RPMI7951 (cell line): ENCODE data around the genes GNRH2, ITPA and ATRN.

DNA sequence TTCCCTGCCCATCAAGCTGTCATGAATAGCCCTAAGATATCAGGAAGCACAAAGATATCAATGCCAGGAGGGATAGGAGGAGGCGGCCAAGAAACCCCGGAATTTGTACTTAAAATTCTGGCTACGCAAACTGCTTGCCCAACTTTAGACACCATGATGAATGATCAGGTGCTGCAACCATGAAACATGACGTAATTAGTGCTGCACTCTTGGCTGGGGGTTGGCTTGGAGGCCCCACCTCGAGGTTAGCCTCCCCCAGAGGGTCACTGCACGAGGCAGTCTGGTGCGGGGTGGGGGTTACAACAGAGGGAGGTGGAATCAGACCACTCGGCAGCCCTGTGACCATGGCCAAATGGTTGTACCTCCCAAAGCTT lies 8.9 kb downstream of the SIRPA start:
- RAMPAGE, long total RNA, result no peak

DNA sequence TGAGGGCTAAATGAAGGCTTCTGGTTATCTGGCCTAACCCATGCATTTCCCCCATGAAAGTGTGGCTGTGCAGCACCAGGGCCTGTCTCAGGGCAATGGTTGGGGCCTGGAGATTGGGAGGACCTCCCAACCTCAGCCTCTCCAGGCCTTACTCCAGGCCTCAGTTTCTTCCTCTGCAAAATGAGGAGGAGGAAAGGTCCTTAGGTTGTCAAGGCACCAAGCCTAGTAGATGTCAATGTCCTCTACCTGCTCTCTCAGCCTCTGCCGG lies 10.2 kb downstream of the SIRPA start:
- RAMPAGE, long total RNA, result no peak

- RAMPAGE, long total RNA, result no peak
Observed at GRCh38 chr20:1939539-1939910, 44.3 kb downstream of the SIRPA start.

DNA sequence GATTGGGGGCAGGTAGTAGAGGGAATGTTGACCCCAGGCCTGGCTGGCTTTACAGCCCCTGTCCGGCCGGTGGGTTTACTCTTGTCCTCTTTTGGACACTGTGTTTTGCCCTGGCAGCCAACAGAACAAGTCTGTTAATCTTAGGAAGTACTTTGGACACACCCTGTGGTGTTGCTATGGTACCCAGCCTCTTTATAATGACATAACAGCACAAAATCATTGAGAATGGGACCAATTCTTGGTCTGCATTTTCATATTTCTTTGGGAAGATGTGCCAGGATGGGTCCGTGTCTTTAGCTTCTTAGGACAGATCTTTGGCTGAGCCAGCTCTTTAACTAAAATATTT lies 8.2 kb downstream of the STK35 start:
- RAMPAGE, long total RNA, result no peak

DNA sequence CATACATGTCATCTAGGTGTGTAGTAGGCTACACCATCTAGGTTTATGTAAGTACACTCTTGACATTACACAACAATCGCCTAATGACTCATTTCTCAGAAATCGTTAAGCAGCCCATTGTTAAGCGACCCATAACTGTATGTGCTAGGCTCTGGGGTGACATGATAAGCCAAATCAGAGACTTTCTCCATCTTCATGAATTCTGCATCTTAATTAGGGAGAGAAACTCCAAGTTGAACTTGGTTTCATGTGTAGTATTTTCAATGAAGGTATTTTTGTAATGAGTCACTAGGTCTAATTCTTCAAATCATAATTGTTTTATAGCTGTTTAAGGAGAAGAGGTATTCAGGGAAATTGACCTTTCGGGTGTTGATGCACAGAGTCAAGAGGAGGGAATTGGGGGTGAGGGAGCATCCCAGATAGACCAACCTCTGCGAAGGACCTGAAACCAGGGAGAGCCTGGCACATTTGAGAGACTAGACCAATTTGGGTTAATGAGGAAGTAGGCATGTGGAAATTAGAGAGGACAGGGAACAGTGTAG lies 17.3 kb downstream of the STK35 start:
- RAMPAGE, long total RNA, result no peak

- RAMPAGE, long total RNA, result no peak
Observed at GRCh38 chr20:2460751-2461251, 9.8 kb downstream of the SNRPB start.

DNA sequence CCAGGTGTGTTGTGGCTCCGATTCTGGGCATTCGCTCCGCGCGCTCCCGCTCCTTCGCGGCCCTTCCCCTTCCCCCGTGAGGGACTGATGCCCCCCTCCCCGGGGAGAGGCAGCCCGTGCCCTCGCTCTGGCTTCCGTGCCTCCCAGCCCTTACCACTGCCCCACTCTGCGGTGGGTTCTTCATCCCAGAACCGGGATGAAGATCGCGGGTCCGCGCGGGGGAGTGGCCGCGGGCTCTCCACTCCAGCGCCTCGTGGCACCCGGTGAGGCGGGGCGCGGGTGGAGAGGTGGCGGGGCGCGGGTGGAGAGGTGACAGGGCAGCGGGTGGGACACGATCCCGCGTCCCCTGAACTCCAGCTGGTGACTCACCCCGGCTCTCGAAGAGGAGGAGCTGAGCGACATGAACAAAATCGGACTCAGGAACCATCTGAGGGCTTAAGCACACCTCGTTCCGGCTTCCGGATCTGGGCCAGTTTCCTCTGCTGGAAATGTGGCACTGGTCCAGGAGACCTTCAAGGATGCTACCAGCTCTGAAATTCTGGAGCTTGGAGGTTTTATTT lies 22.5 kb downstream of the TMC2 start:
- RAMPAGE, long total RNA, result no peak

- RAMPAGE, long total RNA, result no peak
Observed at GRCh38 chr20:2654030-2654631, 1.7 kb downstream of the NOP56 start.

DNA sequence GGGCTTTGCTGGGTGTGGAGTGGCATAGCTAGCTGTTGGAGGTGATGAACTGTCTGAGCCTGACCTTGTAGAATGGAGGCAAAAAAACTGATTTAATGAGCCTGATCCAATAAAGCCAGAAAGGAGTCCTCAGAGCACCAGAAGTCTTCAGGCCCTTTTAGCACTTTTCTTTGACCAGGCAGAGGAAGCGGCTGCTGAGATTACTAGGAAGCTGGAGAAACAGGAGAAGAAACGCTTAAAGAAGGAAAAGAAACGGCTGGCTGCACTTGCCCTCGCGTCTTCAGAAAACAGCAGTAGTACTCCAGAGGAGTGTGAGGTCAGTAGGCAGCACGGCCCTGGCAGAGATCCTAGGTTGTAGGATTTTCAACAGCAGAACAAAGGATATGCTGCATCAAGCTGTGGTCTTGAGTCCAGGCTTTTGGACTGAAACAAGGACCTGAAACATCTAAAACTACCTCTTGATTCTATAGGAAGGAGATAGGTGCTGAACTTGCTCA lies 4.5 kb downstream of the NOP56 start:
- RAMPAGE, long total RNA, result no peak

- RAMPAGE, long total RNA, result no peak
Observed at GRCh38 chr20:2687930-2688324, 4.7 kb upstream of the EBF4 start.

- RAMPAGE, long total RNA, result no peak
Observed at GRCh38 chr20:2750414-2751434, 49.7 kb downstream of the CPXM1 start.

GRCh38 chr20:2771716-2772048 lies 28.7 kb downstream of the CPXM1 start:
- RAMPAGE, long total RNA, result no peak

- RAMPAGE, long total RNA, result no peak
Observed at GRCh38 chr20:2874469-2874781, 1.1 kb downstream of the PTPRA start.

DNA sequence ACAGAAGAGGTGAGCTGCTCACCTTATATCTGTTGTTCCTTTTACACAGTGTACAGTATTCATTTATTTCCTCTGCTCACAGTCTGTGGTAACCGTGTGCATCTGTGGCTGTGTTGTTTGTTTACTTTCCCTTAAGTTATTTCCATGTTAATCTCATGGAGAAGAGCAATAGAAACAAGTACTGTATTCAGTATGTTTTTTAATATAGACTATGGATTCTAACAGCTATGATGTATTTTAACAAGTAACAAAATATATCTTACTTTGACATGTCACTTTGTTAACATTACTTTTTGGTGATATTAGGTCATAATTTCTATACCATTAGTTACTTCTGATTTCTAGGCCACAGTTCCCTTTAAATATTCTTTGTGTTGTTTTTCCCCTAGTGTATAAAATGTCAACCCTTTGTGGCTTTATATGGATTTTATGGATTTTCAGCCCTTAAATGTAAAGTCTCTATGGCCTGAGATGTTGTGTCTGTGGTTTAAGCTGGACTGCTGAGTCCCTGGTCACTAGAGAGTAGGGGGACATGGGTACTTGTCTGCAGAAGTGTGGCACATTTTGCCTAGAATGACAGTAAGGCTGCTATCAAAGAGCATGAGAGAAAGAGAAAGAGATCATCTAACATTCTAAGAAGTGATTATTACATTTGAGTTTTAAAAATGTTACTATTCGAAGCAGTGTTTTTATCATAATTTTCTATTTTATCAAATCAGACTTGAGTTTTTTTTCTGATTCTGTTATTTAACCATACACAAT lies 68.0 kb upstream of the GNRH2 start:
- RAMPAGE, long total RNA, result no peak

DNA sequence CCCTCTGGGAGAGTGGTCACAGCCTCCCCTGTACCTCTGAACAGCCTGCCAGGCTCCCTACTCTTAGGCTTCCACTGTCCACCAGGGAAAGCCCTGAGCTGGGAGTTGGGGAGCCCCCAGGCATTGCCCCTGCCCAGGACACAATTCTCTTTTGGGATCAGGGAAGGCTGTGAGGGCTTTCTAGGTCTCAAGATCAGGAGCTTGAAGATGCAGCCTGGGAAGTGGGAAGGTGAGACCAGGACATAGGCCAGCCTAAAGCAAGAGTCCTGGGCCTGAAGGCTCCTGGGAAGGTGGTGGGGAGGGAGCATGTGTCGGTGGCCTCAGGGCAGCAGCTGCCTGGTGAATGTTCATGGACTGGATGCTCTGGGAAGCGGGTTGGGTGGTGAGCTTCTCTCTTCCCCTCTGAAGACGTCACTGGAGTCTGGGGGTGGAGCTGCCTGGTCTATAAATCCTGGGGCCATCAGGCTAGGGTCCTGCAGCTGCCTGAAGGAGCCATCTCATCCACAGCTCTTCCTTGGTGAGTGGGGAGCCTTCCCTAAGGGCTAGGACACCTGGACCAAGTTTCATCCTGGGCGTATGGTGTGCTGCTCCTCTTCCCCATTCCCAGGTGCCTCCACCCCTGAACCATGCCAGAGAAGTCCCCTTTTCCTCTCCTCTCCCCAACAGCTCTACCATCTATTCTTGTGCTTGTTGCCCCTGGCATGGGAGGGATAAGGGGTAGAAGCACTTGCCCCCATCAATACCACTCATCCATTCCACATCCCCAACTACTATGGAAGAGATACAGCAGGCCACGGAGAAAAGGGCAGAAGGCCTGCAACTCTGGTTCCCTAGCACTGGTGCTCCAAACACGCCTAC lies at the start of gene GNRH2:
Gene GNRH2, plus strand, starts transcription at position 474 of the 858 bp plus-strand sequence.
- RAMPAGE, long total RNA, result no peak

DNA sequence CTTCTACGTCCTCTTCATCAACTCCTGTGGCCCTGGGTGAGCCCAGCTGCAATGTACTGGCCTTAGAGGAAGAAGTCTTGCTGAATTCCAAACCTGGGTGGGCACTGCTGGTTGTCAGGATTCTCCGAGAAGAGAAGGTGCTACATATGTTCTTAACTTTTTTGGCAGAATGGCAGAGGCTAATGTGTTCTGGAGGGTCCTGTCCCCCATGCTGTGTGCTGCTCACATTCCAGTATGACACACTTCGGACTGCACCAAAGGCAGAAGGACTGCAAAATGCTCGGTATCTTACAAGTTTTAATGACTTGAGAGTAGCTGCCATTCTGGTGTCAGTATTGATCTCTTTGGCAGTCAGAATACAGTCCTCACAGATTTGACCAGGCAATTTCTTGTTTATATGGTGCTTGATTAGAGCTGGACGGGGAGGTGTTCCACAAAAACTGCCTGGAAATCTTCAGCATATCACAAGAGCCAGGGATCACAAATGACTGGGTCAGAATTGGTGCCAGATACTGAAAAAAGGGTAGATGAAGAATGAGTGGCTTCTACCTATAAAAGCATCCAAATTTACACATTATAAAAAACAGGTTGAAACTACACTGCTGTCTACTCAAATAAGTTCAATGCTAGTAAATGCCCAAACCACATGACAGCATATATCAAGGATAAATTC lies 10.8 kb downstream of the FASTKD5 start:
- RAMPAGE, long total RNA, result no peak

DNA sequence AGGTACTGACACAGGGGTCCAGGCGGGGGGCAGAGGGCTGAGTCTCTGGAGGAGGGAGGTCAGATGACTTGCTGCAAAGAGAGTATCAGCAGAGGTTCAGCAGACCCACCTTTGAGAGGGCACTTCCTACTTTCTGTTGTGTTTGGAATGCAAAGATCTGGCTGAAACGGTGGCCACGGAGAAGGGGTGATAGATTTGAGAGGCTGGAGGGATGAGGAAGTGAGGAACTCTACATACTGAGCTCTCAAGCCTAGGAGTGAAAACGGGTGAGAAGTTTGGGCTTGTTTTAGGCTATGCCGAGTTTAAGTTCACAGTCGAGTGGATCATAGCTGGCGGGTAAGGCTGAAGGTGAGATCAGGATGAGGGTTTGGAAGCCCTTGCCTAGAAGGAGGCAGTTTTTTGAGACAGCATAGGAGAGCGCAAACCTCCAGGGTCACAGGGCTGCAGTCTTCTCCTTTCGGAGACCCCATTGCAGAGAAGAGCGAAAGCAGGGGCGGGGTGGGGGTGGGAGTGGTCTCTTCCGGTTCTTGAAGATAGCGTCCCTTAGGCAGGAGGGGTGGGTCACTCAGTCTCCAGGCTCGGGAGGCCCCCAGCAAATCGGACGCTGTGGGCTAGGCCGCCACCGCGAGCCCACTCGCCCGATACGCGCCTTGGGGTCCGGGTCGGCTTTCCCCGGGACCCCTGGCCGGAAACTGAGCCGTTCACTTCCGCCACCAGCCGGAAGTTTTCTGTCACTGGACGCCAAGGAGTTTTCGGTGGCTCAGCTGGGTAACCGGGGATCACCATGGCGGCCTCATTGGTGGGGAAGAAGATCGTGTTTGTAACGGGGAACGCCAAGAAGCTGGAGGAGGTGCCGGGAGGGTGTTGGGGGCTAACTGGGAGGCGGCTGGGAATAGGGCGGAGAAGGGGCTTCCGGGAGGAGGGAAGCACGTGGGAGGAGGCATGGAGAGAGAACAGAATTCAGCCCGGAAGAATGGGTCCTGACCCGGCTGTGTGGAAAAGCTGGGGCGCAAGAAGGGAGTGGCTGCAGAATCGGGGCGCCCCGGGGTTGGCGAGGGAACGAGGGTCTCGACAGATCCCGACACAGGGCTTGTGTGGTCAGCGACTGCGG lies at the start of gene ITPA:
Gene ITPA, plus strand, starts transcription at position 731 of the 1,111 bp plus-strand sequence.
- RAMPAGE, long total RNA, result start-site peak on the plus strand centred at position 732 of the sequence, 48 bp wide, 27 and 47 reads in 2 replicates

GRCh38 chr20:3237864-3238504 lies 1.0 kb downstream of the SLC4A11 start:
- RAMPAGE, long total RNA, result no peak

DNA sequence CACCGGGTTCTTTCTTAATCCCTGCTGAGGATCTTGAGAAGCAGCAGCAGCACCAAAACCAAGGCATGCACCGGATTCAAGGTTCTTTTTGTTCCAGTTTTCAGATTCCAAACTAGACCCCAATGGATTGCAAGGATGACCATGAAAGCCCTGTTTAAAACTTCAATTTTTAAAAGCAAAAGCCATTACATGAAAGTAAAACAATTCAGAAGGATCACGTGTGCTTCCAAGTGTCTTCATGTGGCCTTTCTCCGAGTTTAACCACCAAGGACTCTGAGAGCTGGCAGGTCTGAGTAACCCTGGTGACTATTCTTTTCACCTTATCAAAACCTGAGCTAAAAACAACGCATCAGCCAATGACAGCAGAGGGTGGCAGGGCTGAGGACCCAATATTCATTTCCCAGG lies 46.8 kb downstream of the DNAAF9 start:
- RAMPAGE, long total RNA, result no peak

DNA sequence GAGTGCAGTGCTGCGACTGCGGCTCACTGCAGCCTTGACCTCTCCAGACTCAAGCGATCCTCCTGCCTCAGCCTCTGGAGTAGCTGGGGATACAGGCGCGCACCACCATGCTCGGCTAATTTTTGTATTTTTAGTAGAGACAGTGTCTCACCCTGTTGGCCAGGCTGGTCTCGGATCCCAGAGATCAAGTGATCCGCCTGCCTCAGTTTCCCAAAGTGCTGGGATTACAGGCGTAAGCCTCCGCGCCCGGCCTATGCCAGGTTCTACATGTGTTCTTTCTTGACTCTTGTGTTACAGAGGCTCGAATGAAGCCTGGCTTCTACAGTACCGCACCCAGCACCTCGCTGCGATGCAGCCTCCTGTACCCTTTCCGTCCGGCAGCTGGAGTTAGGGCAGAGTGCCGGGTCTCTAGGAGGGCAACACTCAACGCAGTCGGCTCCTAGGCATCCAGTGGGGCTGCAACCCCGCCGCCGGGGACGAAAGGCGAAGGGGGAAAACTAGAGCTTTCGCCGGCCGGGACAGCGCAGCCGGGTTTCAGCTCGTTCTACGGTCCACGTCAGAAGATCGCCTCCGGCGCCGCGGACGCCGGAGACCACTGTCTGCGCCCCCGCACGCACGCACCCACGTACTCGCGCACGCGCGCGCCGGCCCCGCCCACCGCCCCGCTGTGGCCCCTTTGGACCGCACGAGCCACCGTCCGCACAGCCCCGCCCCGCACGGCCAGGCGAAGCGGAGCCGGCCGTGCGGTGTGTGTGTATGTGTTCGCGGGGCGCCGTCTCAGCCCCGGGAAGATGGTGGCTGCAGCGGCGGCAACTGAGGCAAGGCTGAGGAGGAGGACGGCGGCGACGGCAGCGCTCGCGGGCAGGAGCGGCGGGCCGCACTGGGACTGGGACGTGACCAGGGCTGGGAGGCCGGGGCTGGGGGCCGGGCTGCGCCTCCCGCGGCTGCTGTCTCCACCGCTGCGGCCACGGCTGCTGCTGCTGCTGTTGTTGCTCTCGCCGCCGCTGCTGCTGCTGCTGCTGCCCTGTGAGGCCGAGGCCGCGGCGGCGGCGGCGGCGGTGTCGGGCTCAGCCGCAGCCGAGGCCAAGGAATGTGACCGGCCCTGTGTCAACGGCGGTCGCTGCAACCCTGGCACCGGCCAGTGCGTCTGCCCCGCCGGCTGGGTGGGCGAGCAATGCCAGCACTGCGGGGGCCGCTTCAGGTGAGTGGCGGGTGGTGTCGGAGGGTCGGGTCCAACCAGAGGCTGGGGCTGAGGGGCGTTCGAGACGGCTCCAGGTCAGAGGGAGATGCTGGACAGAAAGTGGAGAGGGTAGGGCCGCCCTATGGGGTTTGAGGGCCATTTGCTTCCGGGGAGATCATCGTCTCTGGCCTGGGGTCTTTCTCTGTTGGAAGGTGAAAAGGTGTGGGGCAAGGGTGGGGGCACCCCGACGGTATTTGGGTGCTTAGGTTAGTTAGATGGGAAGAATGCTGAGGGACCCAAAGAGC lies at the start of gene ATRN:
Gene ATRN, plus strand, starts transcription at position 702 of the 1,485 bp plus-strand sequence.
- RAMPAGE, long total RNA, result no peak